AG09319 (cell line): Measurements from ENCODE around the gene ZEB2.

DNA sequence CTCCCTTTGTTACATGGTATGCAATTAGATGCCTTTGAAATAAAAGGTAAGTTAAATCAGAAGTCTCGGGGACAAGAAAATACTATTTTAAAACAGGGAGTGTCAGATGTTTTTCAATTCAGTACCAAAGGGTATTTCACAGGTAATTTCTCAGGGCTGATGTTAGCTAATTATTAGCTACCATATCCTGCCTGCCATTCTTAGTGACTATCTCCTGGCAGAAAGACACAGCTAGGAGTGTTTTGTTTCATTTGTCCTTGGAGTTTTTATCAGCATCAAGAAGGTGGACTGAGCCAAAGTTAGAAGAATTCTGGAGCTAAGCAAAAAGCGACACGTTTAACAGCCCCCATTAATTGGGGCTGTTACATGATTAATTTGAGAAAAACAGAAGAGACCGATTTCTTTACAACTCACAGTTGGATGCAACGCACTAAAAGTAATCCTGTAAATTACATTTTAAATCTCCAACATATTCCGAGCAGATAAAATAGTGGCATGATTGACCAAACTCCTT, 397.7 kb downstream of the GTDC1 start:
- RRBS, result no CpG with 5 or more reads among the region's 6 CpGs

DNA sequence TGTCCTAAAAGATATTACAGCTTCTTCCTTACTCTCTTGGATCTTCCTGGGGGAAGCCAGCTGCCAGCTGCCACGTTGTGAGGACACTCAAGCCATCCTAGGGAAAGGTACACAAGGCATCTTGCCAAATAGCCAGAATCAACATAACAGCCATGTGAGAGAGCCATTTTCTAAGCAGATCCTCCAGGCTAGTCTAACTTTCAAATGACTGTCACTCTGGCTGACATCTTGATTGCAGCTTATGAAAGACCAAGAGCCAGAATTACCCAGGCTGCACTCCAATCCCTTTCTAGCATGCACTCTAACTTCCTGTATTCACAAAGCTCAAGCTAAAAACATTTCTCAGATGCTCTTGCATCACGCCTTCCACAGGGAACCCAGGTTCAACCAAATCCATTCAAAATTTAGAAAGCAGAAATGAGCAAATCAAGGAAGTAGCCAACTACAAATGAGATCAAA, 94.5 kb downstream of the GTDC1 start:
- RRBS, result no CpG with 5 or more reads among the region's 2 CpGs

- RRBS, result no CpG with 5 or more reads among the region's 46 CpGs
These were observed 57.1 kb upstream of the GTDC1 start for GRCh38 chr2:144389096-144390209.

DNA sequence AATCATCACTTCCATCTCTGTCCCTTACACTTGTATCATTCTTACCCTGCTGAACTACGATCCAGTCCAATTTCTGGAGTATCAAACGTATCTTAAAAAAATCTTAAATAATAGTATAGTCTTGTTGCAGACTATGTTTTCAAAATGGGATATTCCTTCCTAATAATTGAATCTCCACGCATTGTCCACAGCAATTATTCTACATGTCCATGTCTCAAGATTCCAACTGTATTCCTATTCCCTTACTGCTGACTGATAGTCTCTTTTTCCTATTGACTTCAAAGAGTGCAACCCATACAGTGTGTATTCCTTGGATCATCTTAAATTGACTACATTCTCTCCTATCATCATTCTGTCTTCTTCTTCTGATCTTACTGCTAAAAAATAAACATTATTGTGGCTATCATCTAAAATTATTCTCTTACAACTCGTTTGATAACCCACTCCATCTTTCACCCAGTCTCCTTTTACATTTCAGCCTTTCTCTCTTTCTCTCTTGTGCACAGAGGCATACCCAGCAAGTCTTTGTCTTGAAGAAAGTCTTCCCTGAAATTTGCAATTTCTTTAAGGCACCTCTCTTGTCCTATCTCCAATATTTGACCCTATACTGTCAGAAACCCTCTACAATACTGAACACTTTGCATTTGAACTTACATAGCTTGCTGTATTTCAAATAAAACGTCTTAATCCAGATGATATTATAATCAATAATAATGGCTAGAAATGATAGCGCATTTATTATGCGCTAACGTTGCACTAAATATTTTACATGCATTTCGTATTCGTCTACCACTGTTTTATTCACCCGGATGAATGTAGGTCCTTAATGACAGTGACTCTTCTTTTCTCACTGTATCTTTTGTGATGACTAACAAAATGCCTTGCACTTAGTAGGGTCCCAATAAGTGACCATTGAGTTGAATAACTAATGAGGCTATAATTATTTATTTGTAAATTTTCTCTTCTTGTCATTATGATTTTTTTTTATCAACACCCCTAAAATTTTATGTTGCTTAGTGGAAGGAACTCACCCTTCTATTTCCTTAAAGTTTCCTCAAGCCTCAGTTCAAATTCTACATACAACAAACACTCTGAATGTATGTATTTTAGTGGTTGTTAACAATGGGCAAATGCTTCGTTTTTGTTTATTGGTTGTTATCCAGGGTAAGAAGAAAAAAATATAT, 84.3 kb upstream of the GTDC1 start:
- RRBS, result no CpG with 5 or more reads among the region's 12 CpGs

DNA sequence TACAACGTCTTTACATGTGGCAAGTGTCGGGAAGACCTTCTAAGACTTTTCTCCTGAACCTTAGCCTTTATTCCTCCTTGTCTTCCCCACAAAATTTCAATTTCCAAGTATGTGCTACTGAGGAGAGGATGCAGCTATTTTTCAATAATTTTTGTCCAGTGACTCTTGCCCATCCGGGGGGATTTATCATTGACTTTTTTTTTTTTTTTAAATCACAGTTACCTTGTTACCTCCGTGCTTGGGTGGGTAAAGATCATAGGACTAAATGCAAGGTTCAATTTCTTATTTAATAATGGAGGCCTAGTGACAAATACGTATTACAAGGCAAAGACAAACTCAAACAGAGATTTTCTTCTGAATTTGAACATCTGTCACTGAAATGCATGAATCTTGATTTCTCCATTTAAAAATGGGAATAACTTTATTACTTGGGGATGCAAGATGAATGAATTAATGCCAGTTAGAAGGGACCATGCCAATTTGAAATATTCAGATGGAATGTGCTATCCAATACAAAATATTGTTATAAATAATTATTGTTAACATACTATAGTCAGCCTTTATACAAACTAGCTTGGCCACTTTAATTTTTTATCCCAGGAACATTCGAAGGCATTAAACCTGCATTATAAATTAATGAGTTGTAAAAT, 84.1 kb downstream of the ZEB2 start:
- RRBS, result no CpG with 5 or more reads among the region's 6 CpGs

DNA sequence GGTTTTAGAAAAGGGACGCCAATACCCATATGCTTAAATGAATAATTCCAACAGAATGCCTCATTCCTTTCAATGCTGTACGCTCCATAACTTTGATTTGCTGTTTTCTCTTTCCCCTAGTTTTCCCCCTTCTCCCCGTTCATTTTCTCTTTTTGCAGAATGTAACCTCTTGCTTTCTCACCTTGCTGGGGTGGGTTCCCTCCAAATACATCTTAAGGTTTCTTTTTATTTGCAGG, 38.0 kb downstream of the ZEB2 start:
- RRBS, result no CpG with 5 or more reads among the region's 3 CpGs

DNA sequence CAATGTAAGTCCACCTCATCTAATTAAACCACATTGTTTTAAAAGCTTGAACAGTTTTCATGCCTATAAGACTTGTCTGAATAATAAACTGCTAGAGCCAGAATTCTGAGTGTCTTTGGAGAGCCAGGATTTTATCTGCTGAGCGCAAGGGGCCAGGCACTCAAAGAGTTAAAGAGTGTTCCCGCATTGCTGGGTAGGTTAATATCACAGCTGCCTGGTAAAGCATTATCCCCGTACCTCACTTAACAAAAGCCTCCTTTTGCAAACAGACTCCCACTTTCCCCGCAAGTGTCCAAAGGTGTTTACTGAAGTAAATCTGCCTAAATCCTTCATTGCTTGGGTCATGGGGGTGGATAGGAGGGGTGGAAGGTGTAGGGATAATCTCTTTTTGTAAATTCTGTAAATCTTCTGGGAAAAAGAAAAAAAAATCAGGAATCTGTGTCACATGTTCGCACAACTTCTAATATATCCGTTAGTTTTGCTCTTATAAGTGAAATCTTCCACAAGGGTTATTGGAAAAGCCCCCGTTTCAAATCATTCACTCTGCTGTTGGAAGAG, 10.8 kb downstream of the ZEB2 start:
- RRBS, result no CpG with 5 or more reads among the region's 7 CpGs

- RRBS, result no CpG with 5 or more reads among the region's 31 CpGs
These were observed at the start of gene ZEB2 for GRCh38 chr2:144519791-144520833. Gene ZEB2 (minus strand): TSS chr2:144520119.

- RRBS, result no CpG with 5 or more reads among the region's 8 CpGs
These were observed 993 bp upstream of the ZEB2 start for GRCh38 chr2:144520834-144521390.

- RRBS, result no CpG with 5 or more reads among the region's 7 CpGs
These were observed 1.6 kb upstream of the ZEB2 start for GRCh38 chr2:144521391-144522030.

DNA sequence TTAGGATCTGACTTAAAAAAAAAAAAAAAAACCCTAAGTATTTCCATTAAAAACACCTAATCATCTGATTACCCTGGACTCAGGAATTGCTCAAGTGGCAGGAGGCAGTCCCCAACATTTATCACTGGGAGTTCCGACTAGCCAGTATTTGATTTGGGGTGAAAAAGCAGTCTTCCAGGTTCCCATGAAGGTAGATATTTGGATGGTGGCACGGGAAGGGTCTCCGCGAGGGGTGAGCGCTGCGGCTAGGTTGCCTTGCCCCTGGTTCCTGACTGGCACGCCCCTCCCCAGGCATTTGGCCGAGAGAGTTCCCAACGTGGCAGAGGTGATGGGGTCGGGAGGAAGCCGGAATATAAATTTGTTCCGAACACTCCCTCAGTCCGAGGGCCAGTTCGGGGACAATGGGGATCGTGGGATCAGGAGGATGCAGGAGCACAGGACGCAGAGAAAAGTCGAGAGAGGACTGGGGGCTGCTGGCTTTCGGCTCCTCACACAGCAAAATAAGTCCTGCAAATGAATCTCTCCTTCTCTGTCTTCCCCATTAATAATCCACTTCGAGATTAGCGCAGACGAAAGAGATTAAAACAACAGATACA, 2.8 kb upstream of the ZEB2 start:
- RRBS, result no CpG with 5 or more reads among the region's 21 CpGs

- RRBS, result no CpG with 5 or more reads among the region's 13 CpGs
These were observed 139.8 kb upstream of the ZEB2 start for GRCh38 chr2:144659528-144660252.

DNA sequence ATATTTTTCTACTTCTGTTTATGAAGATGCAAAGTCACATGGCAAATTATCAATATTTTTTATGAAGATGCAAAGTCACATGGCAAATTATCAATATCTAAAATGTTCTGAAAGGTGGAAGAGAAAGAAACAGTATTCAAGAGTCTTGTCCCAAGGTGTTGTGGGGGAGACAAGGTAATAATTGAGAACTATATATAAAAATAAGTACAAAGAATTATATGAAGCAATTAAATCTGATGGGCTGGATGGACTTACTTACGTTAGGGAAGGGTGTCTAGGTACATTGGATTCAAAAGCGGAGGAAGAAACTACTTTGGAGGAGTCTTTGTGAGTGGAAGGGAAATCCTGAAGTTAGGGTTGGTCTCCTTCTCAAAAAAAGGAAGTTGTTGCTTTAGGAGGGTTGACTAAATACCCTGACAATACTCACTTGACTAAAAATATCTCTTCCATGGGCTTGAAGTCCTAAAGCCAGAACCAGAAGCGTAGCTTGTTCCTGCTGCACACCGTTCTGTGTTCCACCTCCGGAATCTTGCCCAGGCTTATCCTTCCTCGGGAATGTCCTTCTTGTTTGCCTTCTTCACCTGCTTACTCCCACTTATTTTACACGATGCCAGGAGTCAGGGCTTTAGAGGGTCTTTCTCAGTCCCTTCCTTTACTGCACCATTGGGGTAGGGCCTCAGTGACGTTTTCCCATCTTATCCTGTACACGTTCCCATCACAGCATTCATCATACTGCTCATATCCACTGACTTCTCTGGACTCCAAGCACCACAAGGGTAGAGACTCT, 143.3 kb upstream of the ZEB2 start:
- RRBS, result no CpG with 5 or more reads among the region's 9 CpGs

- RRBS, result no CpG with 5 or more reads among the region's 4 CpGs
These were observed 418.0 kb upstream of the ZEB2 start for GRCh38 chr2:144937942-144938244.

- RRBS, result no CpG with 5 or more reads among the region's 7 CpGs
These were observed 518.3 kb upstream of the ZEB2 start for GRCh38 chr2:145037950-145038876.

- RRBS, result no CpG with 5 or more reads among the region's 8 CpGs
These were observed 546.1 kb upstream of the ZEB2 start for GRCh38 chr2:145065683-145066671.

GRCh38 chr2:147293895-147294209, 551.0 kb upstream of the ACVR2A start:
- RRBS, result no CpG with 5 or more reads among the region's 2 CpGs

DNA sequence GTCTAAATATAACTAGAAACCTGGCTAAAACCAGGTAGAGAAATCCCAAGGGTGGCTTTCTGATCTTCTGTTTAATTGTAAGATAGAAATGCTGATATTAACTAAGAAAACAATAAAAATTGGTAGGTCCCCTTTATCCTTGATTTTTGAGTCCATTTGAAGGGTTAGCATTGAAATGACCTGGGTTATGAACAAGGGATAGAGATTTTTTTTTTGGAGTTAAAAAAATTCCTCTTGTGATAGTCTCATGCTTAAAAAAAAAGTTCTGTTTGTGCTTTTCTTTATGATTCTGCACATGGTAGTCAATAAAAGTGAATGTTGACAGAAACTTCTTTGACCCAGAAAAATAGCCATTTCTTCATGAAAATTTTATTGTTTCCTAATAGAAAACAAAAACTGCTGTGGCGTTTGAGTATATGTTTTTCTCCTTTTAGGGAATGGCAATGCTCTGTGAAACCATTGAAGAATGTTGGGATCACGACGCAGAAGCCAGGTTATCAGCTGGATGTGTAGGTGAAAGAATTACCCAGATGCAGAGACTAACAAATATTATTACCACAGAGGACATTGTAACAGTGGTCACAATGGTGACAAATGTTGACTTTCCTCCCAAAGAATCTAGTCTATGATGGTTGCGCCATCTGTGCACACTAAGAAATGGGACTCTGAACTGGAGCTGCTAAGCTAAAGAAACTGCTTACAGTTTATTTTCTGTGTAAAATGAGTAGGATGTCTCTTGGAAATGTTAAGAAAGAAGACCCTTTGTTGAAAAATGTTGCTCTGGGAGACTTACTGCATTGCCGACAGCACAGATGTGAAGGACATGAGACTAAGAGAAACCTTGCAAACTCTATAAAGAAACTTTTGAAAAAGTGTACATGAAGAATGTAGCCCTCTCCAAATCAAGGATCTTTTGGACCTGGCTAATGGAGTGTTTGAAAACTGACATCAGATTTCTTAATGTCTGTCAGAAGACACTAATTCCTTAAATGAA, 82.1 kb downstream of the ACVR2A start:
- RRBS, result no CpG with 5 or more reads among the region's 5 CpGs

GRCh38 chr2:148262728-148263706, 242.1 kb downstream of the MBD5 start:
- RRBS, result no CpG with 5 or more reads among the region's 4 CpGs

GRCh38 chr2:148380758-148381574, 263.6 kb upstream of the EPC2 start:
- RRBS, result no CpG with 5 or more reads among the region's 12 CpGs